Jurkat, Clone E6-1 (cell line): ENCODE measurements around the gene ARID4B.

DNA sequence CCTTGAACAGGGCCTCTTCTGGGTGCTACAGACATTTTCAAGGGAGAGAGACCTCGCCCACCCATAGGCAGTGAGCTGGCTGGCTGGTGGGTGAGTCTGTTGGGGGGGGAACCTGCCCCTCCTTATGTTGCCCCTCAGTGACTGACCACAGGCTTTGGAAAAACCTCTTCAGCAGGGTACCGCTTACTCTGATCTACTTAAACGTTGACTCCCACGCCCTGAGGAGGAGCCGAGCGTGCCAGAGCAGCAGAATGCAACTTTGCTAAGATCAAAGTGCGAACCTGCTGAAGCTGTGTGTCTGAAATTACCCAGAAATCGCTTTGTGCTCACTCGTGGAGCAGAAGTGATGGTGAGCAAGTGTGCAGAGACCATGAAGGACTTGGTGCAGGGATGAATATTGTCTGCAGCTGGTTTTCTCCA is 158.7 kb upstream of the IRF2BP2 start:
- RRBS: no CpG with 5 or more reads among the region's 9 CpGs

DNA sequence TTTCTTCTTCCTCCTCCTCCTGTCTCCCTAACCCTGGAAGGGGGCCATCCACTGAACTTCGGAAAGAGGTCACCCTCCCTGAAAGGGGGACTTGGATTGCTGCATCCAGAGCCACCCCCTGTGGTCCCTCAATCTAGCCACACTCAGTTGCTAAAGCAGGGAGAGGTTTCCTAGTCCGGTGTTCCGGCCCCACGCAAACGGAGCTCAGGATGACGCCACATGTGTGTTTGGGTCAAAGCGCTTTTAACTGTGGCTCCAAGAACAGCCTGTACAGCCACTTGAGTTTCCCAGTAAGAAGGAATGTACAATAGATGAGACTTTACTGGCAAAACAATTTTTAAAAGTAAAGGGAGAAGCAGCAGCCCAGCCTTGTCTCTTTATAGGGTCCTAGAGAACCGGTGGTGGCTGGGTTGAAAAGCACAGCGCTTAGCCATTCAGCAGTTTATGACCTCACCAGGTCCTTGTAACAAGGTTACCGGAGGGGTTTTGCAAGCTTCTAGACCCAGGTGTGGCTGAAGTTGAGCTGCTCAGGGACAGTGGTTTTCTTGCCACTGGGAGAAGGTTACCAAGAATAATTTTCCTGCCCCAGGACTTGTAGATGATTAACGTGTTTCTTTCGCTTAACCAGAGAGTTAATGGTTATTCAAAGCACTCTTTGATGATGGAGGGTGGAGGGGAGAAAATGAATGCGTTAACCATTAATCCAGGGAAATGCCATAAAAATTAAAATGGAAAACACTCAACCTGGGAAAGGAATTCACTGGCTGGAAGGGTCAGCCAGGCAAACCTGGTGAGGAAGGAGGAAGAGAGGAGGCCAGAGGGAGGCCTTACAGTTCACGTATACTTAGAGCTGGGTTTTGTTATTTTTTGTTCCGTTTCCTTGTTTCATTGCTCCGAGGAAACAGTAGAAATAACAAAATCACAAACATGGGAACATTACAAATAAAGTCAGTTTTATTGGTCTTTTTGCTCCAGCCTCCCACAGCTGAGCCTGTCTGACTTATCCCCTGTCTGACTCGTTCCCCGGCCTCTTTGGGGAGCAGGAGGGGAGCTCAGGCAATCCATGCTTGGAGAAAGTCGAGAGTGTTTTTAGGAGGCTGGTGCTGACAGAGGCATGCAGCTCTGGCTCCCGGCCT is 207.3 kb upstream of the IRF2BP2 start:
- RRBS: no CpG with 5 or more reads among the region's 20 CpGs

- RRBS: no CpG with 5 or more reads among the region's 2 CpGs
These were observed 213.9 kb upstream of the IRF2BP2 start for GRCh38 chr1:234823889-234824217.

- RRBS: no CpG with 5 or more reads among the region's 10 CpGs
These were observed 214.9 kb upstream of the IRF2BP2 start for GRCh38 chr1:234824796-234825311.

GRCh38 chr1:234854203-234854631 is 244.2 kb upstream of the IRF2BP2 start:
- RRBS: no CpG with 5 or more reads among the region's 3 CpGs

DNA sequence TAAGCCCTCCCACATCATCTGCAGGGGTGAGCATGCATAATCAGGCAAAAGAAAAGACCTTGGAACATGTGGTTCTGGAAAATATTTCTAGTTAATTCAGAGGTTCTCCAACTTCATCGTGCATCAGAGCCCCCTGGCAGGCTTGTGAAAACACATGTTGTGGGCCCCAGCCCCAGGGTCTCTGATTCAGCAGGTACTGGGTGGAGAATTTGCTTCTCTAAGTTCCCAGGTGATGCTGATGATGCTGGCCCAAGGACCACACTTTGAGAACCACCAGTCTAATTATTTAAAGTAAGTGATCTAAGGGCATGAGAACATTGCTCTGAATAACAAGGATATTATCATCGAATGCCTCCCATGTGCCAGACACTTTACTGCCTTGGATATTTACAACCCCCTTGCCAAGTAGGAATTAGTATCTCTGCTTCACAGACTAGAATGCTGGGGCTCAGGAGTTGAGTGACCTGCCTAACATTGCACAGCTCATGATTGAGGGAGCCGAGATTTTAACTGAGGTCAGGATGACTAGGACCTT is 231.0 kb downstream of the TOMM20 start:
- RRBS: no CpG with 5 or more reads among the region's 3 CpGs

- RRBS: no CpG with 5 or more reads among the region's 20 CpGs
These were observed 171.0 kb downstream of the TOMM20 start for GRCh38 chr1:234957350-234958387.

- RRBS: no CpG with 5 or more reads among the region's 10 CpGs
These were observed 149.2 kb downstream of the TOMM20 start for GRCh38 chr1:234979273-234979918.

GRCh38 chr1:235110948-235112203 is 17.3 kb downstream of the TOMM20 start:
- RRBS: no CpG with 5 or more reads among the region's 6 CpGs

DNA sequence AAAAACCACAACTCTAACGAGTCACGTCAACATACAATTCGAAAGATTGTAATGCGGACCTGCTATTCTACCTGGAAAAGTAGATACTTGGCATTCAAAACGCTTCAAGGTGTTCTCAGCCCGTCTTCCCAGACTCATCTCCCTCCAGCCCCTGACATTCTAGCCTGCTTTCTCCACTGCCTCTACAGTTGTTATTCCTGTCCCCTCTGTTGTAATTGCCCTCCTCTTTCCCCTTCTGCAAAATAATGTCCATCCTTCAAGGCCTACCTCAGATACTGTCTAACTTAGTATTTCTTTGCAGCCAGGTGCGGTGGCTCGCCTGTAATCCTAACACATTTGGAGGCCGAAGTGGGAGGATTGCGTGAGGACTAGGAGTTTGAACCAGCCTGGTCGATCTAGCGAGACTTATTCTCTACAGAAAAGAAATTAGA is 651 bp upstream of the RBM34 start:
- RRBS: no CpG with 5 or more reads among the region's 12 CpGs

DNA sequence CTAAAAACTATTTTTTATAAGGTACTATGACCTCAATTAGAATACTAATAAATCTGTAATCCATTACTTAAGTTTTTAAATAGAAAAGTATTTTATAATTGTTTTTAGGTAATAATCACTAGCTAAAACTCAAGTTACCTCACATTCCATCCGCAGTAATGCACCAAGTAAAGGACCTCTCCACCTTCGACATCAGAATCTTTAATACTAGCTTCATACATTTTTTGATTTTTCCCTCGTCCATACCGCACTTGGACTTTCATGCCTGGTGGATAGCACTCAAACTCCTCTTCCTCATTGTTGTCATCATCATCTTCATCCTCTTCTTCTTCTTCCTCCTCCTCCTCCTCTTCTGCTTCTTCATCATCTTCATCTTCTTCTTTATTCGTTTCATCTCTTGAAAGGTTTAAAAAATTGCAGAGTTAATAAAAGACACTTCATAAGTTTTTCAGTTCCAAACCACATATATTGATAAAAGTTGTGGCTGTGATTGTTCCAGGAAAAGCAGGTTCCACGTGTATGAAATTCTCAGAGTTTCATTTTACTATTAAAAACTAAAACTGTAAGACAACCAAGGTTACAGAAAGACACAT is 52.7 kb upstream of the RBM34 start:
- RRBS: no CpG with 5 or more reads among the region's 6 CpGs

DNA sequence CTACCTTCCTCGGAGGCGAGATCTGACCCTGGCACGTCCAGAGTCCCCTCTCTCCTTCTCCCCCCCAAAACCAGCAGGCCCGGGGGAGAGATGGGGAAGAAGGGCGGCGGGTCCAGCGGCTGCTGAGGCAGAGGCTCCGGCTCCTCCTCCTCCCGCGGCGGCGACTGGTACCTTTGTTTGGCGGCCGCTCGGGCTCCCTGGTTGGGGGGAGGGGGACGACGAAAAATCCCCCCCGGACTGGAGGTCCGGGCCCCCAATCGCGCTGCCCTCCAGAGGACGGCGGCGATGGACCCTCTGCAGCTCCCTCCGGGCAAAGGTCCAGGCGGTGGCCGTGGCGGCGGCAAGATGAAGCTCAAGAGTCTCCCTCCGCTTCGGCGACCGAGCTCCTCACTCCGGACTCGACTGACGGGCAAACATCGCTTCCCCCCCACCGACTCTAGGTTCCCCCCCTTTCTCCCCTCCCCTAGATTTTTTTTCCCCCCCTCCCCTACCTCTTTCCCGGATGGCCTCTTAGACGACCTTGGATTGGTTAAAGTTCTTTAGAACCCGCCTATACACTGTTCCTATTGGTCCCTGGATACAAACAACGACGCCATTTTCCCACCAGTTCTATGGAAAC is at the start of gene ARID4B:
Gene ARID4B, minus strand, starts transcription at position 415 of the 619 bp plus-strand sequence.
- RRBS: 2% methylated on average over 24 of the region's 43 CpGs

DNA sequence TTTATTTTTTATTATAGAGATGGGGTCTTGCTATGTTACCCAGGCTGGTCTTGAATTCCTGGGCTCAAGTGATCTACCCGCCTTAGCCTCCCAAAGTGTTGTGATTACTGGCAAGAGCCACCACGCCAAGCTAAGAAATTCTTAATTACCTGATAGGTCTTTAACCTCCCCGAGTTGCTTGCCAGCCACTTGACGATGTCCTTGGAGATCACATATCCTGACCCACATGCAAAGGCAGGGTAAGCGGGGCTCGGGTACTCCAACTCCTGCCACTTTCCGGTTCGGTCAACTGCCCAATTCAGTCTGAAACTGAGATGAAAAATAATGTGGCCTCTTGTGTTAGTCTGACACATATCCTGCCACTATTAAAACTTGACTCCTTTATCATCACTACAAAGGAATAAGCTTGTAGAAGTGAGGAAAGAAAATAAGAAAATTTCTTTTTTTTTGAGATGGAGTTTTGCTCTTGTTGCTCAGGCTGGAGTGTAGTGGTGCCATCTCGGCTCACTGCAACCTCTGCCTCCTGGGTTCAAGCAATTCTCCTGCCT is 50.2 kb downstream of the B3GALNT2 start:
- RRBS: no CpG with 5 or more reads among the region's 9 CpGs

GRCh38 chr1:235484243-235484644 is 20.0 kb downstream of the B3GALNT2 start:
- RRBS: no CpG with 5 or more reads among the region's 8 CpGs

- RRBS: no CpG with 5 or more reads among the region's 4 CpGs
These were observed 36.3 kb upstream of the LYST start for GRCh38 chr1:235903036-235903469.

- RRBS: no CpG with 5 or more reads among the region's 8 CpGs
These were observed 44.6 kb downstream of the NID1 start for GRCh38 chr1:236020282-236020673.

- RRBS: no CpG with 5 or more reads among the region's 11 CpGs
These were observed 26.8 kb downstream of the NID1 start for GRCh38 chr1:236038106-236038549.

DNA sequence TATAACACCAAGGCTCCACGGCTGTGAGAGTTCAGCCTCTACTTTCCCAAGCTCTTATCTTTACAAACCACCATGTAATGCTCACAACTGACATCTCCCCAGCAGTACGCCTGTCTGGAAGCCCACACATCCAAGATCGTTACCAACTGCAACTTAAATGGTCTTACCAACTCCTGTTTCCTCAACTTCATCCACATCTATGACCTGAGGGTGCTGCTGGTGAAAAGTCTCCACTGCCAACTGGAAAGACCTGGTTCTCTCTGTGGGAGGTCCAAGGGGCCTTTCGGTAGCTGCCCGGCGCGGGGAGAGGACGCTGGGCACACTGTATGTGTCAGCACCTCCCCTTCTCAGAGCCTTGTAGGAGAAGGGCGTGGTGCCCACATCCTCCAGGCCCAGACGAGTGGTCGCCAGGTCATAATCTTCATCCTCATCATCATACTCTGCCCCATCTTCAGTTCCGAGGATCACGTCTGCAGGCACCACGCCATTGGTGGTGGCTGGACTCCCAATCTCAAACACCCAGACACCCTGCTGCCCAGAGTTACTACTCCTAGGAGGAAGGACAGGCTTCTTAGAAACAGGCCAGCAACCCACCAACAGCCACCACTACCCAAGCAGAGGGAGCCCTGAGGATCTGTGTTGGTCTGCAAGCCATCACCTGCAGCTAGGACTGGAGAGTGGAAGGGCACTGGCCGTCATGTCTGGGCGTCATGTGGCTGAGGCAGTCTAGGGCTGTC is 23.0 kb downstream of the NID1 start:
- RRBS: no CpG with 5 or more reads among the region's 16 CpGs

DNA sequence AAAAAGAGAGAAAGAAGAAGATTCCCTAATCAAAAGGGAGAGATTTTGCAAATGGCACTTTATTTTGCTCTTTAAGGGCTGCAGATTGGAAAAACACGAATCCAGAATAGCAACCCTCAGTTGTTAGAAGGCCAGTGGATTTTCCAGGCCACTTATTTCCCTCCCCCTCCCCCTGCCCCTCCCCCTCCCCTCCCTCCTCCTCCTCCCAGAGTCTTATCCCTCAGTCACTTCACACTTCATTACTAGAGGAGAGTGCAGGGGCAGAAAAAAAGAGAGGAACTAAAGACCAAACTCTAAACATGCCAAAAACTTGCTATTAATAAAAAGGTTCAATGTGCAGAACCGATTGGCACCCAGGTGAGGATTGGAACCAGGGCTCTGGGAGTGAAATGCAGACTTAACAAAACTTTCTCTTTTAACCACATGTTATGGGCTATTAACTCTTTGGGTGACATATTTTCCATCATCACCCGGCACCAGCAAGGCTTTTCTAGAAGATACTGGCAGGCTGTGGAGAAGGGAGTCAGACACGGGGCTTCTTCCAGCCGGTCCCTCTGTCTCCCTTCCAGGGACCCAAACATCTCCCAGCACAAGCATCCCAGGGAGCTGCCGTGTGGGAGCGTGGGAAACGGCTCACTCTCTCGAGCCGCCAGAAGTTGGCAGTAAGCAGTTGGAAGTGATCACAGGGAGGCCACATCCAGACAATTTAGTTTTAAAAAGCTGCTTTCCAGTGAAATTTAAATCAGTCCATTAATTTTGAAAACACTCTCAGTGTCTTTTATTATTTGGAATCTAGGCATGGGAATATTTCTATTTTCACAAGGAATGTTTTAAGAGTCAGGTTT is 13.6 kb downstream of the NID1 start:
- RRBS: 54% methylated on average over 3 of the region's 10 CpGs

GRCh38 chr1:236064623-236064994 is 281 bp downstream of the NID1 start:
- RRBS: 56% methylated on average over 25 of the region's 44 CpGs